Lung (tissue), 4 donors: ENCODE data around the genes SMIM34 and RUNX1.

- PRO-cap, result no peak
- RAMPAGE, long total RNA, result no peak
- RRBS, result no CpG with 5 or more reads among the region's 6 CpGs
These were observed 30.5 kb upstream of the KCNE2 start for GRCh38 chr21:34333356-34333742.

- PRO-cap, result no peak
- RAMPAGE, long total RNA, result no peak
- RRBS, result no CpG with 5 or more reads among the region's 11 CpGs
These were observed 2.0 kb upstream of the KCNE2 start for GRCh38 chr21:34361829-34362215.

GRCh38 chr21:34423689-34424271 lies at the start of gene SMIM34:
Gene SMIM34 (minus strand): TSS chr21:34423951.
- PRO-cap, result no peak
- RAMPAGE, long total RNA, result no peak
- RRBS, result no CpG with 5 or more reads among the region's 6 CpGs

DNA sequence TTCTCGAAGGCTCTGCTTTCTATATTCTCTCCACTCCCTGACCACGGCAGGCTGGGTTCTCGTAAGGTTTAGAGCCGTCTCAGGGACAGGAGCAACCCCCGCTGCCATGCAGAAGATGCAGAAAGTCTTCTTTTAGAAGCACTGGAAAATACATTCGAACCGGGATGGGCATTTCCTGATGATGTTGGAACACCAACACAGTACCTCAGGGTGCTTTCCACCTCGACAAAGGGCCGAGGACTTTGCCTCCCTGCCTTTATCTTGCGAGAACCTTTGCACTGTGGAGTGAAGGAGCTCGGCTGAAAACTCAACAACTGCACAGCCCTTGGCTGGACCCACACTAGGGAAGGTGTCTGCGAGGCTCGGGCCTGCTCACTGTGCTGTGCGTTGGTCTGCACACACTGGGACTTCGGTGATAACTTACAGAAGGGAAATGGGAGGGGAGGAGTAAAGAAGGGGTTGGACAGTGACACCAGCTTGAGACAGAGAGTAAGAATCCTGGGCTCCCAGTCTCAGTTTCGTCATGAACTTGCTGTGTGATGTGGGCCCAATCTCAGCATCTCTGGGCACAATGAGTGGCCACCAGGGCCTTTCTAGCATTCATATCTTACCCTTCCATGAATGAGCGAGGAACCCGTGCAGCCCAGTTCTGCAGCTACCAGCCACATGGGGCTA lies 18.3 kb downstream of the RCAN1 start:
- PRO-cap, result no peak
- RAMPAGE, long total RNA, result no peak
- RRBS, result no CpG with 5 or more reads among the region's 18 CpGs

DNA sequence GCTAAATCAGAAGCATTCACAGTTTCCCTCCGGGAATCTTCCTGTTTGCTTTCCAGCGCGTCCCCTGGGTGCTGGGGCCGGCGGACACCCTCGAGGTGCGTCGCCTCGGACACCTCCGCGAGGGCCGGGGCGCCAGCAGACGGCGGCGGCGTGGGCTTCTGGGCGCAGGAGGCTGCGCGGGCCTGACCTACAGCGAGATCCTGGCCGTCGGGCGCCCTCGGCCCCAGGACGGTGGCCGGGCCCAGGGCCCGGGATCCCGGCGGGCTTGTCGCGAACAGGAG lies 122.9 kb downstream of the CLIC6 start:
- PRO-cap, result no peak
- RAMPAGE, long total RNA, result no peak
- RRBS, result 60% methylated on average over 21 of the region's 32 CpGs

- PRO-cap, result no peak
- RAMPAGE, long total RNA, result no peak
- RRBS, result no CpG with 5 or more reads among the region's 7 CpGs
These were observed 52.8 kb downstream of the RUNX1 start for GRCh38 chr21:34996263-34996790.

GRCh38 chr21:35019350-35019930 lies 29.7 kb downstream of the RUNX1 start:
- PRO-cap, result no peak
- RAMPAGE, long total RNA, result no peak
- RRBS, result no CpG with 5 or more reads among the region's 8 CpGs

GRCh38 chr21:35032872-35033520 lies 16.1 kb downstream of the RUNX1 start:
- PRO-cap, result no peak
- RAMPAGE, long total RNA, result no peak
- RRBS, result no CpG with 5 or more reads among the region's 2 CpGs

- PRO-cap, result no peak
- RAMPAGE, long total RNA, result no peak
- RRBS, result no CpG with 5 or more reads among the region's 19 CpGs
These were observed at the start of gene RUNX1 for GRCh38 chr21:35048648-35049758. Gene RUNX1 (minus strand): TSS chr21:35049302.

DNA sequence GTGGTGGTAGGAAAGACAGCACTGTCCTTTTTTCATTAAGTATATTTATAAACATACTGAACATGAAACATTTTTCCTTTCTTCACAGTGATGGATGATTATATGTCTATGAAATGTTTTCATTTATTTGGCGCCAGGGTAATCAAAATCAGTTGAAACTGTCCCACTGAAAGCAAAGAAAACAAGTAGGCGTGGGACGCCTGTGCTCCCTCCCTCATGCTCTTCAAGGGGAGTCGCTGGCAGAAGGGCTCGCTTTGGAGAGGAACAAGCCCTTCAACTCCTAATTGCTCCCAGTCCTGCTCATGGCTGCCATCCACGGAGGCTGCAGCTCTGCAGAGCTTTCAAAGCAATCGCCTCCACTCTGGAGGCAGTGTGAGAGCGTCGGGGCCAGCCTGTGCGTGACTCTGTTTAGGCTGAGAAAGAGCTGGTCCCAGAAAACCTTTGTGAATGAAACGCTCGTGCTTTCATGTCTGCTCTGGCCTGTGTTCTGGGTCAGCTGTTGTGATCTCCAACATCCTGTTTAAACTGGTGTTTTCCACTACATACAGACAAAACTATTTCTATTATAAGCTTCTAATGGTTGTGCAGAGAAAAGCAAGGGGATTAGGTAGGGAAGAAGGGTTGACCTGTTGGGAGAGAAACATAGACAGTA lies 23.8 kb upstream of the RUNX1 start:
- PRO-cap, result no peak
- RAMPAGE, long total RNA, result no peak
- RRBS, result no CpG with 5 or more reads among the region's 12 CpGs

DNA sequence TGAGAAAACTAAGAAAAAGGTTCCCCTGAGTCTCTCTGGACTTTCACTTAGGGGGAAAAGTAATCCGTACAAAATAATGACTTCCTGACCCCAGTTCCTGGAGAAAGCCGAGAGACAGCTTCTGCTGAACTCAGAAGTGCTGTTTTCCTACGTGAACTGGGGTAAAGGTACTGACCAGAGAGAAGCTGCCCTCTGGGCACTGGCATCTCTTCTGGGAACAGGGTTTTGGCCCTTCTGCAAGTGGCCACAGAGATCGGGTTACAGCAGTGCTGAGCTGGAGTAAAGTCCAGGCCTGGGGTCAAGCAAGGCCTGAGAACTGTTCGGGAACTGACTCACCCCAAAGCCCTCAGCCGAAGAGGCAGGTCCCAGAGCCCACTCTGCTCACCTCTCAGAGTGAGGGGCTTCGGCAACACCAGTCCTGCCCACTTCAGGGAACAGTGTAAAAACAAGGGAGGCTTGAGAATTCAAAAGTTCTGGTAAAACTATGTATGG lies 177.2 kb upstream of the RUNX1 start:
- PRO-cap, result no peak
- RAMPAGE, long total RNA, result no peak
- RRBS, result no CpG with 5 or more reads among the region's 7 CpGs

DNA sequence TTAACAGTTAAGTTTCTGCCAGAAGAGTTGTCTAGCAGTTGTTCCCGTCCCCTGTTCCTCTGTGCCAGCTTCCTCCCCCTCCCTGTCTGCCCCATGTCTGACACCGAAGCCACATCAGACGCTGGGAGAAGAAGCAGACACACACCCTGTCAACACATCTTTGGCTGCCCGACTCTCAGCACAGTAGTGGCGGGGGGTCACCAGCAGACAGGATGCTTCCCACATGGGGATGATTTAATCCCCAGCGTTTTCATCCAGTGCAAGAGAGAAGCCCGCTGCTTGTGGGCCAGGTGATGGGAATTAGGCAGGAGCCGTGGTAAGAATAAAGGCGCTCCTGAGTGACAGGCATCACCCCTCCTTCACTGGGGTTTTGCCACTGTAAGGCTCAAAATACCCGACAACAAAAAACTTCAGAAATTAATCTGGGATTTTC lies 379.5 kb upstream of the RUNX1 start:
- PRO-cap, result no peak
- RAMPAGE, long total RNA, result no peak
- RRBS, result no CpG with 5 or more reads among the region's 10 CpGs

- PRO-cap, result no peak
- RAMPAGE, long total RNA, result no peak
- RRBS, result no CpG with 5 or more reads among the region's 7 CpGs
These were observed 454.5 kb upstream of the RUNX1 start for GRCh38 chr21:35503520-35504092.

DNA sequence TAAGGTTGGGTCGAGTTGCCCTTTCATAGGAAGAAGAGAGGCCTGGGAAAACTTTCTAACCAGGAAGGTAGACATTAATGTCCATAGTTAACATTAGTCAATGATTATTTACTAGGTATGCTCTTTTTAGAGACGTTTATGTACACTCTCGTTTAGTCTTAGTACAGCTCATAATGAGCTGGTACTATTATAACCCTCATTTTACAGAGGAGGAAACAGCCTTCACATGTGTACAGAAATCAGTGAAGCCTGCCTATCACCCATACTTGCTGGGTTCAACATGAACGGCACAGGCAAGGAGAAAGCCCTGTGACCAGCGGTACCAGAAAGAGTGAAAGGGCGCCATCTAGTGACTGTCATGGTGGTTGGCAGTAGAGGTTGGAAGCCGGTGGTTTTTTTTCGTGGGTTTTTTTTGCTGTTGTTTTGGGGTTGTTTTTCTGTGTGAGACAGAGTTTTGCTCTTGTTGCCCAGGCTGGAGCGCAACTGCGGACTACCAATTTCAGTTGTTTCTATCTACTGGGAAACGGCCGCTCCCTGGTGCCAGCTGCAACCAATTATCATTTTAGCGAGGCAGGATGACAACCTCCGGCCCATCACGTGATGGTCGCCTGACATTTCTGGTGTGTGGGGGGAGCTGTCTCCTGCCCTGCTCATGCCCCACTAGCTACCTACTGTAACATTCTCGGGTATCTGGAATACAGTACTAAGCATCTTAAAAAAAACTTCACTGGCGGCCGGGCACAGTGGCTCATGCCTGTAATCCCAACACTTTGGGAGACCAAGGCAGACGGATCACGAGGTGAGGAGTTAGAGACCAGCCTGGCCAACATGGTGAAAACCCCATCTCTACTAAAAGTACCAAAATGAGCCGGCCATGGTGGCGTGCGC lies 22.0 kb upstream of the CBR3 start:
- PRO-cap, result no peak
- RAMPAGE, long total RNA, result no peak
- RRBS, result no CpG with 5 or more reads among the region's 24 CpGs

GRCh38 chr21:36134537-36134784 lies 418 bp upstream of the CBR3 start:
- PRO-cap, result no peak
- RAMPAGE, long total RNA, result no peak
- RRBS, result no CpG with 5 or more reads among the region's 5 CpGs

GRCh38 chr21:36134785-36135013 lies 180 bp upstream of the CBR3 start:
- PRO-cap, result no peak
- RAMPAGE, long total RNA, result no peak
- RRBS, result 1% methylated on average over 6 of the region's 13 CpGs

GRCh38 chr21:36155253-36155975 lies 1.2 kb upstream of the DOP1B start:
- PRO-cap, result no peak
- RAMPAGE, long total RNA, result no peak
- RRBS, result no CpG with 5 or more reads among the region's 22 CpGs

GRCh38 chr21:36187852-36188154 lies 31.2 kb downstream of the DOP1B start:
- PRO-cap, result no peak
- RAMPAGE, long total RNA, result no peak
- RRBS, result no CpG with 5 or more reads among the region's 3 CpGs

DNA sequence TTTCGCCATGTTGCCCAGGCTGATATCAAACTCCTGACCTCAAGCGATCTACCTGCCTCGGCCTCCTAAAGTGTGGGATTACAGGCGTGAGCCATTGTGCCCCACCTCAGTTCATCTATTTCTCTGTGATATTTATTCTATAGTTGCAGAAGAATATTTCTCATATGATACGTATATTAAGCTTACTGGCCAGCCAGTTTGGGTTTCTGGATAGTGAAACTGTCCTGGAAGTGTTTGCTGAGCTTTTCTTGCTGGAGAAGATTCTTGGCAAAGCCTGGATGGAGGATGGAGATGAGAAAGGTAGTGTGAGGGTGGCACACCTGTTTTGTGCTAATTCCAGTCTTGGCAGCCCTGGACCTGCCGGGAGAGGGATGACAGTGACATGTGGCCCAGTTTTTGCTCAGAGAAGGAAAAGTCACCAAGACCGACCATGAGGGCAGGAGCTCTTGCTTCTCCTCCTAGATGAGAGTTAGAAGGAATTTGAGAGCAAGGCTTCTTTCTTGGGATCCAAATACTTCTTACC lies 34.0 kb downstream of the DOP1B start:
- PRO-cap, result no peak
- RAMPAGE, long total RNA, result no peak
- RRBS, result no CpG with 5 or more reads among the region's 7 CpGs

GRCh38 chr21:36321272-36321487 lies 1.2 kb downstream of the MORC3 start:
- PRO-cap, result no peak
- RAMPAGE, long total RNA, result no peak
- RRBS, result no CpG with 5 or more reads among the region's 4 CpGs